Heart (tissue), 3 donors: ENCODE measurements around a stretch of chr3.

GRCh38 chr3:133659778-133660662 lies 1.7 kb downstream of the TOPBP1 start:
- RAMPAGE, long total RNA, 2 experiments: no peak in any of the 2 experiments

GRCh38 chr3:133675912-133676179 lies 14.1 kb upstream of the TOPBP1 start:
- RAMPAGE, long total RNA, 2 experiments: no peak in any of the 2 experiments

GRCh38 chr3:133742271-133743293 lies 3.6 kb upstream of the TF start:
- RAMPAGE, long total RNA, 2 experiments: no peak in any of the 2 experiments

GRCh38 chr3:133756736-133757072 lies 10.5 kb downstream of the TF start:
- RAMPAGE, long total RNA, 2 experiments: no peak in any of the 2 experiments

GRCh38 chr3:133944644-133945547 lies 49.2 kb upstream of the RAB6B start:
- RAMPAGE, long total RNA, 2 experiments: no peak in any of the 2 experiments

DNA sequence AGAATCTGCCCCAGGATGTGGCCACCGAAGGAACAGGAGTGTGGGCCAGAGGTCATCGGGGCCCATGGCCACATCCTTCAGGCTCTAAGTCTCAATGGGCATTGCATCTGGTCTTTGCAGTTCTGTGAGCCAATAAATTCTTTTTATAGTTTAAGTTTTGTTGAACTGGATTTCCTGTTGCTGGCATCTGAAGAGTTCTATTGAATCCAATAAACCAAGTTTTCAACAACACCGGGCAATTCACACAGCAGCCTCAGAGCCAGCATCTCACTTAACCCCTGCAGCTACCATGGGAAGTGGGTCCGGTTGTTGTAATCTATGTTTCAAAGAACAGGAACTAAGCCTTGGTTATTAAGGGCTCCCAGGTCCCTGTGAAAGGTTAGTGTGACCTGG lies 10.1 kb upstream of the SLCO2A1 start:
- RAMPAGE, long total RNA, 2 experiments: no peak in any of the 2 experiments

DNA sequence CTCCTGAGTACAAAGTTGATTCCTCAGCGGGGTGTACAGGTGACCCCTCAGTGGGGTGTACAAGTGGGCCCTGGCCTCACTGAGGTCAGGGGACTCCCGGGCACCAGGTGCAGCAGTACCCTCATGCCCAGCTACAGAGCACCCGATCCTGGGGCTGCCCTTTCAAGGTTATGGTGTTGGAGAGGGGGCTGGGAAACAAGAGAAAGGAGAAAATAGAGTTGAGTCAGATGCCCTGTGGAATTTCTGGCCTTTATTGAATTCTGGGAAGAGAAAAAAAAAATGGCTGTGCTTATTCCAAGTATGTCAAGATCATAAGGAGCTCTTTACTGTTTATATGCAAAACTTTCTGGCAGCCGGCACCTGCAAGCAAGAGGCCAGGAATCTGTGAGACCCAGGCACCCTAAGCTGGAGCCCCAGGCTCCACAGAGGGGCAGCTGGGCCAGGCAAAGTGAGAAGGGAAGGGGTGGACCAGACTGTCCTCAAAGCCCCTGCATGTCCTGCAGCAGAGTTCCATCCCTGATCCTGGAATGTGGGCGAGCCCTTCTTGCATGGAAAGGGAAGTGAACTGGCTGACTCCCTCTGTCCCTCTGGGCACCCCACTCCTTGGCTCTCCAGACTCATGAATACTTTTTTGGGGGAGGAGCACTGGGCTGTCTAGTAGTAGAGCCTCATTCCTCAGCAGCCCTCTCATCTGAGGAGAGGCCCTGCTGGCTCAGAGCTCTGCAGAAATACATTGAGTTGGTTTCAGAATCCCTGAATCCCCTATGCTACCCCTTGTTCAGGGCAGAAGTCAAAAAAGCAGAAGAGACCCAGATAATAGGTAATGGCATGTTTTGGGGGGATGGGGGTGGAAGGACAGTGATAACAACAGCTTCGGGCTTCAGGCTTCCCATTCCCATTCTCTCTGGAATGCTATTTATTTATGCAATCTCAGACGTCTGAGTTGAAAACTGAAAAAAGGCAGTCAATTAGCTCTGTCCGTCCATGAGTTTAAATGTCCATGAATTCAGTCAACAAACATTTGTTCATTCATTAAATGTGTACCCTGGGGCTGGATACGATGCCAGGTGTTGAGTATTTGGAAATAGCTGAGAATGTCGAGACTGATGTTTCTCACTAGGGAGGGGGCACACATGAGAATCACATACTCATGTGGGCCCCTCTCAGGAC lies 42.8 kb downstream of the AMOTL2 start:
- RAMPAGE, long total RNA, 2 experiments: no peak in any of the 2 experiments

GRCh38 chr3:134373474-134373958 lies 731 bp downstream of the AMOTL2 start:
- RAMPAGE, long total RNA, 2 experiments: no peak in any of the 2 experiments

GRCh38 chr3:134406178-134406522 lies 31.9 kb upstream of the AMOTL2 start:
- RAMPAGE, long total RNA, 2 experiments: no peak in any of the 2 experiments

GRCh38 chr3:134783299-134783707 lies 11.8 kb upstream of the EPHB1 start:
- RAMPAGE, long total RNA, 2 experiments: no peak in any of the 2 experiments

DNA sequence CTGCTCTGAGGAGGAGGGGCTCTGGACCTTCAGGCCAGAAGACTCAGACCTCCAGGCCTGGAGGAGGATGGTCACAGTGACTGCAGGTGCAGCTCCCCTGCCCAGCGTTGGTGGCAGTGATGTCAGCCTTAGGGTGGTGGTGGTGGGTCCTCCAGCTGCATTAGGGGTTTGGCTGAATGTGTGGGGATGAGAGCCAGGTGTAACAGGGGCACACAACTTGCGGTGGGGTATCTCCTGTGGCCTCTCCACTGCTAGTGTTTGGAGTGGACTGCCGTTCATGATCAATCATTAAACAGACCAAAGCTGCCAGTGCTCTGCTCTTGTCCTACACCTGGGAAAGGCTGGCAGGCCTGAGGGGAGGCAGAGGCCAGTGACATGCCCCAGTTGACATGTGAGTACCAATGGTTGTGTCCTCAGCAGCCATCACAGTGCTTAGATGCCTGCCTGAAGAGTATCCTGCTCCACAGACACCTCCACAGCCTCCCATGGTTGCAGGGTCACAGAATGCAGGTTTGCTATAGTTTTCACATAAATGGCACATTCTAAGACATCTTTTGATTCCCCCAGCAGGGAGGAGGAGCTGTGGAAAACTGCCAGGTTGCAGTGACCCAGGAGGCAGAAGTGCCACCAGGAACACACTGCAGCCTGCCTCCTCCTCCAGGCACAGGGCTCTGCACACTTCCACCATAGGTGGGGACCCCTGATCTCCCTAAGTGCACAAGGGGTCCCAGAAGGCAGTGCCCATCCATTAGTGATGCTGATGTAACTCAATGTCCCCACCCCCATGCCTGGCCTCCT lies 348.4 kb downstream of the EPHB1 start:
- RAMPAGE, long total RNA, 2 experiments: no peak in any of the 2 experiments

GRCh38 chr3:135170720-135171244 lies 375.7 kb downstream of the EPHB1 start:
- RAMPAGE, long total RNA, 2 experiments: no peak in any of the 2 experiments

DNA sequence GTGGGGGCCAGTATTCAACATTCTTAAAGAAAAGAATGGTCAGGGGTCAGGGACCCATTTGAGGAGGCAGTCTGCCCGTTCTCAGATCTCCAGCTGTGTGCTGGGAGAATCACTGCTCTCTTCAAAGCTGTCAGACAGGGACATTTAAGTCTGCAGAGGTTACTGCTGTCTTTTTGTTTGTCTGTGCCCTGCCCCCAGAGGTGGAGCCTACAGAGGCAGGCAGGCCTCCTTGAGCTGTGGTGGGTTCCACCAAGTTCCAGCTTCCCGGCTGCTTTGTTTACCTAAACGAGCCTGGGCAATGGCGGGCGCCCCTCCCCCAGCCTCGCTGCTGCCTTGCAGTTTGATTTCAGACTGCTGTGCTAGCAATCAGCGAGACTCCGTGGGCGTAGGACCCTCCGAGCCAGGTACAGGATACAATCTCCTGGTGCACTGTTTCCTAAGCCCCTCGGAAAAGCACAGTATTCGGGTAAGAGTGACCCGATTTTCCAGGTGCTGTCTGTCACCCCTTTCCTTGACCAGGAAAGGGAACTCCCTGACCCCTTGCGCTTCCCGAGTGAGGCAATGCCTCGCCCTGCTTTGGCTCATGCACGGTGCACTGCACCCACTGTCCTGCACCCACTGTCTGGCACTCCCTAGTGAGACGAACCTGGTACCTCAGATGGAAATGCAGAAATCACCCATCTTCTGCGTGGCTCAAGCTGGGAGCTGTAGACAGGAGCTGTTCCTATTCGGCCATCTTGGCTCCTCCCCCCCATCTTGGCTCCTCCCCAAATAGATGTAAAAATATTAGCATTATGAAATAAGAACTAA lies 526.2 kb upstream of the PPP2R3A start:
- RAMPAGE, long total RNA, 2 experiments: no peak in any of the 2 experiments

DNA sequence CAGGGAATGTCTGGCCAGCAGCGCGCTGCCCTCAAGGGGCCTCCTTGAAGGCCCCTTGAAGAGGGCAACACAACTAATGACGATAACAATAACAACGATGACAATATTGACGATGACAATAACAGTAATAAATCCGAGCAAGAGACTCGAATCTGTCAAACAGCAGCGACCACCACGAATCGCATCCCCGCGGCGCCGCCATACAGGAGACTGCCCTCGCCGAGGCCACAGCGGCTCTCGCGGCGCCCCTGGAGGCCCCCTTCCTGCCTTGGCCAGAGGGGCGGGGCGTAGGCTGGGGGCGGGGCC lies 277 bp upstream of the PPP2R3A start:
- RAMPAGE, long total RNA, 2 experiments: no peak in any of the 2 experiments

DNA sequence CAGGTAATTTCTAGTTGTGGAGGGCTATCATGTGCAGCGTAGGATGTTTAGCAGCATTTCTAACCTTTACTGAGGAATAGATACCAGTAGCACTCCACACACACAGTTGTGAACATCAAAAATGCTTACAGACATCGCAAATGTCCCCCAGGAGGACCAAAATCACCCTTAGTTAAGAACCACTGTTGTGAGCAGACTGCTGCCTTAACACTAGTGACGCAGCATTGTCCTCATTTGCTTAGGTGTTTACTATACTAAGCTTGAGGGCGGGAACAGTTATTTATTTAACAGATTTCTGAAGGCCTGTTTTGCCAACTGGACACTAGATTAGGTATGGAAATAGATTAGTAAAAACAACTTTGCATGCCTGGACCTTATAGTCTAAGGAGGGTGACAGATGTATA lies 2.3 kb downstream of the PPP2R3A start:
- RAMPAGE, long total RNA, 2 experiments: no peak in any of the 2 experiments

GRCh38 chr3:136151072-136151597 lies 45.0 kb downstream of the MSL2 start:
- RAMPAGE, long total RNA, 2 experiments: no peak in any of the 2 experiments

- RAMPAGE, long total RNA, 2 experiments: no peak in any of the 2 experiments
These were observed 1.9 kb downstream of the MSL2 start for GRCh38 chr3:136194158-136194620.

- RAMPAGE, long total RNA, 2 experiments: no peak in any of the 2 experiments
These were observed 78.5 kb downstream of the PCCB start for GRCh38 chr3:136328667-136328981.

GRCh38 chr3:136617277-136617815 lies 134.8 kb downstream of the STAG1 start:
- RAMPAGE, long total RNA, 2 experiments: no peak in any of the 2 experiments

DNA sequence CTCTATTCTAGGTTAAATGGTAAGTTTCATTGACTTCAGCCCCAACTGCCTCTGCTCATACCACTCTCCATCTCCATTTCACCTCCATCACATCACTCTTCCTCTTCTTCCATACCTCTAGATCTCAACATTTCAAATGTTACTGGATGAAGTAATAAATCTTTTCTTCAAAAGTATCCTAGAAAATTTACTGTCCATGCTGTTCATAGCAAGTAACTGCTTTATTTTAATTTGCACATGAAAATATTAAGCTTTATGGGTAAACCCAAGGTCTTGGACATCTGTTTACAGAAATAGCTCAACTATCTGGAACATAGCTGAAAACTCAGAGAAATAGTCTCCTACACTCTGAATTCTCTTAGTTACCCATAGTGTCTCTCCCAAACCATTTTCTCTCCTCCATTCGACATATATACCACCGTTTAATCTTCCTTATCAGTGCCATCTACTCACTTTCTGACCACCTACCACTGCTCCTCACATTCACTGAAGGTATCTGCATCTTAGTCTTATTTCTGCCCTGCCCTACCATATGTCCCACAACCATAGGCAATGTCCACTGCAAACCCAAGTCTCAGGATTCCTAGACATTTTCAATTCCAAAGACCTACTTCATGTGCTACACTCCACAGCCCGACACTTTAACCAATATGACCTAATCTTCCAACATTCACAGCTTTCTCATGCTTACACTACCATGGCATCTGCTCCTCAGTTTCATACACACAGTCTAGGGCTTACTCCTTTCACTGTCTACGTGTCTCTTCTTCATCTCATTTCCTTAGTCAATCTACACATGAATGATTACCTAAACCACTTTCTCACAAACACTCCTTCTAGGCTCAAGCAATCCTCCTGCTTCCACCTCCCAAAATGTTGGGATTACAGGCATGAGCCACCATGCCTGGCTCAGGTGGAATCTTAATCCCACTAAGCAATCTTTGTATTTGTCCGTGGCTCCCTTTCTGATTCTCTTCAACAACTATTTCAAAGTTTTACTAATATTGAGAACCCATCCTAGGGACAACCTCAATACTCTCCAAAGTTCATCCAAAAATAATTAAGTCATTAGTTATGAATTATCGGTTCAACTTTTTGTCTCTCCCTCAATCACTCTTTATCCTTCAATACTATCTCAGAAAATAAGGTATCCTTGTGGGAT lies 106.4 kb downstream of the STAG1 start:
- RAMPAGE, long total RNA, 2 experiments: no peak in any of the 2 experiments